Heart (tissue), 3 donors: ENCODE data around the genes RAX2, ZFR2 and STAP2.

DNA sequence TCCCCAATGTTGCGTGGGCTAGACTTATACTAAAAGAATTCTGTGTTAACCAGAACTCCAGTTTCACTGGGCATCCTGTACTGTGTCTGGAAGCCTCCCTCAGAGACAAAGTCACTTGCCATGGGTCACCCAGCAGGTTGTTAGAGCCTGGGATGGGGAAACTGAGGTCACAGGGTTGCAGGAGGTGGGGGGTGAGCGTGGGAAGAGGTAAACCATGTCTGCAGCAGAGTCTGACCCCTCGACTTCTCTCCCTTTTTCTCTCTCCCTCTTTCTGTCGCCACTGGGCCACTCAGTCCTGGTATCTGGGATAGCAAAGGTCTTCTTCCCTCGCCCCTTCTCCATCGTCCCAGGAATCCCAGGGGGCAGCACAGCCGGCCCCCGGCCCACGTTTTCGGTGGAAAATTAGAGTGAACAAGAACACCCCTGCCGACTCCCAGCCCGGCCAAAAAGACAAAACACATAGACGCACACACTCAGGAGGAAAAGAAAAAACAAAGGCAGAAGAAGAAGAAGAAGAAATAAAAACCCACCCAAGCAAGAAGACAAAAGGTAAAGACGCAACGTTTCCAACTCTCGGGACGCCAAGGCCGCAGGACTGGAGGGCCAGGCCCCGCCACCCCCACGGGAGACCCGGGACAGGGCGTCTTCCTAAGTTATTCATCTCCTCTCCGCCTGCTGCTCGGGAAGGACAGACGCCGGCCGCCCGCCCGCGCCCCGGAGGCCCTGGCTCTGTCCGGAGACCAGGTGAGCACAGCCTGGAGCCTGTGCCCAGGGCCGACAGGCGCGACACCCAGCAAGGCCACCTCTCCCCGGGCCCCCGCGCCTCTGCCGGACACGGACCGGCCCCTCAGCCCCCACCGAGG, 17.6 kb downstream of the SMIM24 start:
- RAMPAGE, long total RNA, 2 experiments, result no peak in any of the 2 experiments

GRCh38 chr19:3465727-3466663, 14.3 kb downstream of the SMIM24 start:
- RAMPAGE, long total RNA, 2 experiments, result no peak in any of the 2 experiments

DNA sequence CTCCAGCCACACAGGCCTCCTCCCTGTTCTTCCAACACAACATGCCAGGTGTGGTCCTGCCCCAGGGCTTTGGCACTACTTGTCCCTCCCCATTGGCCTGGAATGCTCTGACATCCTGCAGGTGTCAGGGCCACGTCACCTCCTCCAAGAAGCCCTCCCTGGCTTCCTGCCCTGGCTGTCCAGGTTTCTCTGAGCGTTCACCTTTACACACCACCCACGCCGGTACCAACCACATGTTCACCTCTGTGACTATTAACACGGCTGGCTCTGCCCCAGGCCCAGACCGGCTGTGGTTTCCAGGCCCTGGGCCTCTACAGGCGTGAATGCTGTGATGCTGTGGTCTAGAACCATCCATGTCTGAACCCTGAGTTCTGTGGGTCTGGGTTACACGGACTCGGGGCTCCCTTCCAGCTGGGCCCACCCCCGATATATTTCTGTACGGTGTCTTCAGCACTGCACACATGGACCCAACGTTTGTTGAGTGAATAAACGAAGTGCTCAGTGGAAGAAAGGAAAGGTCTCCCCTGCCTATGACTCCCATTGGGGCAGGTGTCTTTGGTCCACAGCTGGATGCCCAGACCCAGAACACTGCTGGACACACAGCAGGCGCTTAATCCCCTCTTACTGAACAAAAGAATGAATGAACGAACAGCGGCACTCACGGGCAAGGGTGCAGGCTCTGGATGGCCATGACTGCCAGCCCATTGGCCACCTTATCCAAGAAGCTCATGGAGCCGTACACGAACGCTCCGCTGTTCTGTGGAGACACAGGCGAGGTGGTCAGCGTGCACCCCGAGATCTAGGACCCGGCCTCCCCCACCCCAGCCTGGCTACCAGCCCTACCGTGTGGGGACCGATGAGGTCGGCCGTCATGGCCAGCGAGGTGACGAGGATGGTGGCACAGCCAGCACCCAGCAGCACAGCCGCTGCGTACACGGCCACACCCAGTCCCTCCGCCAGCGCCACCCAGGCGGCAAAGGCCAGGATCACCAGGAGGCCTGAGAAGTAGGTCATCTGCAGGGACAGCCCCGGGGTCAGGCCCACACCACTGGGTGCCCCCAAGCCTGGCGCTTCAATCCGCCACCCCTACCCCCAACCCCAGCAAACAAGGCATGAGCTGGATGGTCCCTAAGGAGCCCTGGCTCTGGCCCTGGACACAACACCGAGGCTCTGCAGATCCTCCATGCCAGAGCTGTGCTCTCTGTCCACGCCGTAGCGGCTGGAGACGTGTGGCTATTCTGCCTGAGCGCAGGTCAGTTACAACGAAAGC, 6.9 kb downstream of the TEKTIP1 start:
- RAMPAGE, long total RNA, 2 experiments, result no peak in any of the 2 experiments

DNA sequence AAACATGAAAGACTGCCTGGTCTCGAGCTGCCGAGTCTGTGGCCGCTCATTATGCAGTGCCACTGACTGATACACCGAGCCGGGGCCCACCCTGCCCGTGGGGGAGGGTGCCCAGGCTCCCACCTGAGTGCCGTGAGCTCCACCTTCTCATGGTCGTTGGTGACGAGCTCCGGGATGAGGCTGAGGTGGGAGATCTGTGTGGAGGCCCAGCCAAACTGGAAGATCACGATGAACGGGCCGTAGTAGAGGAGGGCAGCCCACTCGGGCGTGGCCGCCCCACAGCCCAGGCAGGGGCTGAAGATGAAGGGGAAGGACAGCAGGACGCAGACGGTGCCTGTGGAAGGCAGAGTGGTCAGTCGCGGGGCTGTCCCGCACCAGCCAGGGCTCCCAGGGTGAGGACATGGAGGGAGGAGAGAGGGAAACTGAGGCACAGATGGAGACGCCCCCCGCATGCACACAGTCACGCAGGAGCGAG, 6.5 kb downstream of the MFSD12 start:
- RAMPAGE, long total RNA, 2 experiments, result no peak in any of the 2 experiments

- RAMPAGE, long total RNA, 2 experiments, result no peak in any of the 2 experiments
Measured at GRCh38 chr19:3668803-3669724, 31.2 kb downstream of the PIP5K1C start.

GRCh38 chr19:3688267-3689150, 11.8 kb downstream of the PIP5K1C start:
- RAMPAGE, long total RNA, 2 experiments, result no peak in any of the 2 experiments

GRCh38 chr19:3757633-3758067, 3.8 kb downstream of the APBA3 start:
- RAMPAGE, long total RNA, 2 experiments, result no peak in any of the 2 experiments

DNA sequence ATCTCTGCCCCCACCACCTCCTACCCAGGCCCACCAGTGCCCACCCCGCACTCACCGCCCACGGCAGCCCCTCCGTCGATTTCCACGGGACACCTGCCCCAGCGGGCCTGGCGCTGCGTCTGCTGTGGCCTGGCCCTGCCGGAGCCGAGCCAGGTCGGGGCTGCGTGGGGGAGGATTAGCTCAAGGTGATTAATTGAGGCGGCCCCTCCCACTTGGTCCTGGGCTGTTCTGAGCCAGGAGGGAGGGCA, at the start of gene RAX2:
Gene RAX2, minus strand, starts transcription at position 121 of the 248 bp plus-strand sequence.
- RAMPAGE, long total RNA, 2 experiments, result no peak in any of the 2 experiments

DNA sequence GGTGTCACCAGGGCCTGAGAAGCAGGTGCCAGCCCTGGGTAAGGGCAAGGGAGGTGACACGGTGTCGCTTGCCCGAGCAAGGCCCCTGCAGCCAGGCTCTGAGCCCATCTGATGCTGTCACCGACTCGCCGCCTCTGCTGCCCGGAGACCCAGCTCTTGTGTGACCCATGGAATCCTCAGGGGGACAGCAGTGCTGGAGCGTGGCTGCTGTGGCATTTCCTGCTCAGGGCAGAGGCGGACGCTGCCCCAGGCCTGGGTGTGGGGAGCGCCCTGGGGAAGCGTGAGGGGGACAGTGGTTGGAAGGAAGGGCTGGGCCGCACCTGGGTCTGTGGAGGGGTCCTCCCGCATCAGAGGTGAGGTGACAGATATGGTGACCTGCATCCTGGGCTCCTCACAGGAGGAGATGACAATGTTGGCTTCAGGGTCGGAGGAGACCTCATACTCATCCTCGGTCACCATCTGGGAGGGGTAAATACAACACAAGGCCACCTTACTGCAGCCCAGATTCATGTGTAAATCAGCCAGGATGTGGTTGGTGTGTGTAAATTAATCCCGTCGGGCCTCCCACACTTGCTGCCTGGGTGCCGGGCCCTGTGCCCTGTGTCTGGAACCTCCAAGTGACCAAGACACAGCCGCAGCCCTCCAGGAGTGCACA, 27.4 kb upstream of the MATK start:
- RAMPAGE, long total RNA, 2 experiments, result no peak in any of the 2 experiments

GRCh38 chr19:3868259-3869490, at the start of gene ZFR2:
Gene ZFR2, minus strand, starts transcription at chr19:3869038.
- RAMPAGE, long total RNA, 2 experiments, result no peak in any of the 2 experiments

GRCh38 chr19:3945790-3946044, 12.8 kb downstream of the NMRK2 start:
- RAMPAGE, long total RNA, 2 experiments, result no peak in any of the 2 experiments

- RAMPAGE, long total RNA, 2 experiments, result no peak in any of the 2 experiments
Measured at GRCh38 chr19:3977379-3978104, 6.6 kb upstream of the DAPK3 start.

DNA sequence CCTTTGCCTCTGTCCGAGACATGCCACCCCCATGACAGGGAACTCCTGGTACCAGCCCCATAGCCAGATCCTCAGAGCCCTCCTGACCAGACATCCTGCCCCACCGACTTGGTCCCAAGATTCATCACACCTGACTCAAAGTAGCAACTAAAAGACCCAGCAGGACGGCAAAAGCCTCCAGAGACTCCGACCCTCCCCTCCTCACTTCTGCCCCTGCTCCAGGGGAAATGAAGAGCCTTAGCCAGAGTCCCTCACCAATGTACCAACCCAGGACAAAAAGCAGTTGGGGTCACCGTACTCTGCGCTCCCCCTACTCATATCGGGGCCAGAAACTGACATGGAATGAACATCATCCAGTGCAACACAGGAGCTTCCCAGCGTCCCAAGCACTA, 1.8 kb downstream of the EEF2 start:
- RAMPAGE, long total RNA, 2 experiments, result no peak in any of the 2 experiments

DNA sequence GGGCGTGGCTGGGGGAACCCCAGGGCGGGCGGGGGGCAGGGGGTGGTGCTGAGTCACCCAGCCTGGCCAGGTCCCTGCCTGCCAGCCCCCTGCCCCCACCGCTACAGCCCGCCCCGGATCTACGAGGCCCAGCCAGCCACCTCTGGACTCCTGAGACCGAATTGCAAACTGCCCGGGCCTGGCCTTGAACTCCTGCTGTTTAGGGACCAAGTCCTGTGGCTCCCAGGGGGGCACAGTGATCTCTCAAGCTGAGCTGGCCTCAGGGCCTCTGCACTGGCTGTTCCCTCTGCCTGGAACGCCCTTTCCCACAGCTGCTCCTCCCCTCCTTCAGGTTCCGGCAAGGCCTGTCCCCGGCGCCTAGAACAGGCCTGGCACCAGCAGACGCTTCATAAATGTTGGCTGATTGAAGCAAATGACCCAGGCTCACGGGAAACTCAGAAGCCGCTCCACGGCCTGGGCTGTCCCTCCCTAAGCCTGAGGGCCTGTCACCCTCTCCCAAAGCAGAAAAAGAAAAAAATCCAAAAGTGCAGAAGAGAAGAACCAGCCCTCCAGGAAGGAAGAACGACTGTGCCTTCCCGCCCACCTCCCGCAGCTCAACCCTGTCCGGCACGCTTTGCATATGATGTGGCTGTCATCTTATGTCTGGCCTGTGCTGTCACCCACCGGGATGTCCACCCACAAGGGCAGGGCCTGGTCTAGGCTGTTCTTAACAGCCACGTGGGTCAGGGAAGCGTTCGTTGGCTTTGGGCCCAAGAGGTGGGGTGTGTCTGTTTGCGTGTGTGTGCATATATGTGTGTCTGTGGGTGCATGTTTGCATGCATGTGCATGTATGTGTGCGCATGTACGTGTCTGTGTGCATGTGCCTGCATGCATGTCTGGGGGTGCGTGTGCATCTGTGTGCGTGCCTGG, 13.9 kb downstream of the ZBTB7A start:
- RAMPAGE, long total RNA, 2 experiments, result no peak in any of the 2 experiments

- RAMPAGE, long total RNA, 2 experiments, result no peak in any of the 2 experiments
Measured at GRCh38 chr19:4112624-4113304, 11.2 kb downstream of the MAP2K2 start.

DNA sequence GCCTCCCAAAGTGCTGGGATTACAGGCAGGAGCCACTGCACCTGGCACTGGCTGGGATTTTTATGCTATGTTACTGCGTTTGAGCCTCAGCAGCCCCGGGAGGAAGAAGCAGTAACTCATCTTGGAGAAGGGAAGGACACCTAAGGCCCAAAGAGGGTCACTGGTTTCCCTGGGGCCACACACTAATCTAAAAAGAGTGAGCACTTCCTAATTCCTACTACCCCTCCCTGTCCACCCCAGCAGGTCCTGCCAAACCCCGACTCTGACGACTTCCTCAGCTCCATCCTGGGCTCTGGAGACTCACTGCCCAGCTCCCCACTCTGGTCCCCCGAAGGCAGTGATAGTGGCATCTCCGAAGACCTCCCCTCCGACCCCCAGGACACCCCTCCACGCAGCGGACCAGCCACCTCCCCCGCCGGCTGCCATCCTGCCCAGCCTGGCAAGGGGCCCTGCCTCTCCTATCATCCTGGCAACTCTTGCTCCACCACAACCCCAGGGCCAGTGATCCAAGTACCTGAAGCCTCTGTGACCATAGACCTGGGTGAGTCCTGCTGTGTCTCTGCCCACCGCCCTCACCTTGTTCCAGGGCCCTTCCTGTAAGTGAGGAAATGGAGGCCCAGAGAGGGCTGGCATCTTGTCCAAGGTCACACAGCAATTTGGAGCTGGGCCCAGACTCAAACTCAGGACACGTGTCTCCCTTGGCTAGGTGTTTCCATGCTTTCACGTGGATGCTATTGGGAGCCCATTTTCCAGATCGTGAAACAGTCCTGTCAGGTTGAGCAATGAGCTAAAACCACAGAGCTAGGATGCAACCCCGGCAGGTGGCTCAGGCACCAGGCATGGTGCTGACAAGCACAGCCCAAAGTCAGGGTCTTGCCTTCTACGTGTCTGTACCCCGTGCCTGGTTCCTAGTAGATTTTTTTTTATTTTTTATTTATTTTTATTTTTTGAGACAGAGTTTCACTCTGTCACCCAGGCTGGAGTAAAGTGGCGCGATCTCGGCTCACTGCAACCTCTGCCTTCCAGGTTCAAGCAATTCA, 3.6 kb downstream of the CREB3L3 start:
- RAMPAGE, long total RNA, 2 experiments, result no peak in any of the 2 experiments

GRCh38 chr19:4288282-4288615, 9.2 kb downstream of the SHD start:
- RAMPAGE, long total RNA, 2 experiments, result no peak in any of the 2 experiments

DNA sequence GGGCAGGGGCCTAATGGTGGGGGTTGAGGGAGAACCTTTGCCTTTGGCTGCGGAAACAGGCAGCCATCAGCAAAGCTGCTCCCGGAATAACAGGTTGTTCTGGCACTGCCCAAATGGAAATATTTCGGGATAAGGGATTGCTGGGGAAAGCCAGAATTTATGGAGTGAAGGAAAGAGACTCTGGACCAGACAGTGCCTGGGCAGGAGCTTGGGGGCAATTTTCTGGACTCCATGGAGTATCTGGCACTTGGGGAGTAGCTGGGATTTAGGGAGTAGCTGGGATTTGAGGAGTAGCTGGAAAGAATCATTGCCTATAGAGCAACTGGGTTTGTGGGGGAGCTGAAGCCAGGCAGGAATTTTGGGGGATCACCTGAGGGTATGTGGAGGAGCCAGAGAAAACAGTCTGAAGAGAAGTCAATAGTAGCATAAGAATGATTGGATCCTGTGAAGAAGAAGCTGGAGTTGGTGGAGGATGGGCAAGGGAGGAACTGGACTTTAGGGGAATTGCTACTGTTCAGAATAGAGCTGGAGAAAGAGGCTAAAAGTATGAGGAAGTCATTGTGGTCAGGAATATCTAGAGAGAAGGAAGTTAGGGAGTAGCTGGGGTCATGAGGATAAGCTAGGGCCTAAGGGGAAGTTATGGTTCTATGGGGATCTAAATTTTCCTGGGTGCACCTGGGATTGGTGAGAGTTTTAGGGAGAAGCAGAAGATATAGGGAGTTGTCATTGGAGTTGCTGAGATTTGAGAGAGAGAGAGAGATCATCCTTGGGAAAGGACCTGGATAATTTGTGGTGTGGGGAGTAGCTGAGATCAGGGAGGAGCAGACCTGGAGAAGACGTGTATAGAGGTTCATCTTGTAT, 14.8 kb downstream of the FSD1 start:
- RAMPAGE, long total RNA, 2 experiments, result no peak in any of the 2 experiments

DNA sequence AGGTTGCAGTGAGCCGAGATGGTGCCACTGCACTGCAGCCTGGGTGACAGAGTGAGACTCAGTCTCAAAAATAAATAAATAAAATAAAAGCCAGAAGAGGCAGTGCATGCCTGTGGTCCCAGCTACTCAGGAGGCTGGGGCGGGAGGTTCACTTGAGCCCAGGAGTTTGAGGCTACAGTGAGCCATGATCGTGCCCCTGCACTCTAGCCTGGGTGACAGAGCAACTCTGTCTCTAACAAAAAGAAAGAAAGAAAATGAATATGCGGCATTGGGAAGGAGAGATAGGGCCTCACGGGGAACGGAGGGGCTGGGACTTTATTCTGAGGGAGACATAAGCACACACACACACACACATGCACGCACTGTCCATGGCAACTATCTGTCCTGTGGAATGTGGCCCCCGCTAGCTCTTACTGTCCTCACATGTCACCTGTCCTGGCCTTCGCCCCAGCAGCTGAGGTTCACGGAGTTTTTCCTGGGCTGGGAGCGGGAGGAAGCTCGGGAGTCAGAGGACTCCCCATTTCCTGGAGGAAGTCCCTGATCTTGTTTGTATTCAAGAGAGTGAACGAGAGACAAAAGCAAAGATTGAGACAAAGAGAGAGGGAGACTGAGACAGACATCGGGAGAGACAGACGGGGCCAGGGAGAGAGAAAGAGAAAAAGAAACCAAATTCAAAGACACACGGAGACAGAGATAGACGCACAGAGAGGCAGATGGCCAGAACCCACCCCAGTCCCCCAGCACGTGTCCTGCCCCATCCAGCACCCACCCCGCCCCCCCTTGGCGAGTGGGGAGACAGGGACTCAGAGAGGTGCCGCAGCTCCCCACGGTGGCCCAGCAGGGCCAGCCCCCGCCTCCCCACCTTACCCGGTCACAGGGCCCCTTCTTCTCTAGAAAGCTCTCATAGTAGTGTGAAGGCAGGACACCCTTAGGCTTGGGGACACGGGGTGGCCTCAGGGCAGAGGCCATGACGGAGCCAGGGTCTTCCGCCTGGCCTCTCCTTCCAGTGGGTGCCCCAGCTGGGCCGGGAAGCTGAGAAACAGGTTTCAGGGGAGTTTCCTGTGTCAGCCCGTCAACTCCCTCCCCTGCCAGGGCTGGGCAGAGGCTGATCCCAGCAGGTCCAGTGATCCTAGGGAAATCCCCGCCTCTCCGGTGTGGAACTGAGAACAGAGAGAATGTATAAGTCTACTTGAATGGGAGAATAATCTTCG, at the start of gene STAP2:
Gene STAP2, minus strand, starts transcription at position 1,043 of the 1,211 bp plus-strand sequence.
- RAMPAGE, long total RNA, 2 experiments, result start-site peak on the minus strand in 1 of 2 experiments, centred at position 1,061 of the sequence, 10 to 24 reads per replicate

- RAMPAGE, long total RNA, 2 experiments, result no peak in any of the 2 experiments
Measured at GRCh38 chr19:4340923-4341189, 2.2 kb upstream of the STAP2 start.